ENCODE data around the genes CBARP, CIRBP and RPS15.

DNA sequence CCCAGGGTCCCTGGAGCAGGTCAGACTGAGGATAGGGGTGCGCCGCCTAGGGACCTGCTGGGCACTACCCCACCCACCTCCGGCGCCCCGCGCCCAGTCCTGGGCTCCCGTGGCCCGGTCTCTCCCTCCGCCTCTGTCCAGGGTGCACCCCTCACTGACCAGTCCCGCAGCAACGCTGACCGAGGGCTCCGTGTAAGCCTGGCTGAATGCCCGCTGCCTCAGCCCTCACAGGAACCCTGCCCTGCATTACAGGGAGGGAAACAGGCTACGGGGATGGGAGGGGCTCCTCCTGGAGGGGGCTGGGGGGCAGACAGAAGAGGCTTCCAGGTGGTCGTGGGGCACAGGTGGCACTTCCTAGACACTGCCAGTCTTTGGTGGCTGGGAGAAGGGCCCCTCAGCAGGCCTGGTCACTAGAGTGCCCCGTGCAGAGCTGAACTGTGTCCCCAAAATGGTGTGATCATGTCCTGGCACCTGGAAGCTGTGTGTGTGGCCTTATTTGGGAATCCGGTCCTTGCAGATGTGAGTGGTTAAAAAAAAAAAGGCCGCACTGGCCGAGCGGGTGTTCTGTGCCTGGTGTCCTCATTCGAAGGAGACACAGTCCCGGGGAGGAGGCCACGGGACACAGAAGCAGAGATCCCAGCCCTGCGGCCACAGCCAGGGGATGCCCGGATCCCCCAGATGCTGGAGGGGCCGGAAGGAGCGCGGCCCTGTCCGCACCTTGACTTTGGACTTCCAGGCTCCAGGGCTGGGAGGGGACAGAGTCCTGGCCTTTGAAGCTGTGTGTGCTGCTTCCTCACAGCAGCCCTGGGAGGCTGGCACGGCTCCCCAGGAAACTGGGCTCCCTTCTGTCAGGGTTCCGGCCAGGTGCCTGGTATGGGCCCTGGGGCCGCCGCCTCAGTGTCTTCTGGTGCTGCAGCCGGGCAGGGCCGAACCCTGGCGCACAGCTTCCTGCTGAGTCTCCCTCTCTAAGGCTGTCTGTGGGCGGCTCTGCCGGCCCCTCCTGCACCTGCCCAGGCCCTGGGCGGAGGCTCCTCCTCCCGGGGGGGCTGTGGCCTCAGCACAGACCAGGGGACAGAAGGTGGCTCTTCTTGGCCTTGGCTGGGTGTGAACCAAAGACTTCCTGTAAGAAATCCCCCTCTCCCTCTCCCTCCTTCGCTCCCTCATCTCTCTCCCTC lies 32.1 kb downstream of the GPX4 start:
- PRO-cap = bidirectional peak, plus-strand start at position 900 of the sequence, minus-strand start at position 950 of the sequence

- PRO-cap = no peak
These were observed 27.2 kb downstream of the SBNO2 start for GRCh38 chr19:1146874-1147262.

DNA sequence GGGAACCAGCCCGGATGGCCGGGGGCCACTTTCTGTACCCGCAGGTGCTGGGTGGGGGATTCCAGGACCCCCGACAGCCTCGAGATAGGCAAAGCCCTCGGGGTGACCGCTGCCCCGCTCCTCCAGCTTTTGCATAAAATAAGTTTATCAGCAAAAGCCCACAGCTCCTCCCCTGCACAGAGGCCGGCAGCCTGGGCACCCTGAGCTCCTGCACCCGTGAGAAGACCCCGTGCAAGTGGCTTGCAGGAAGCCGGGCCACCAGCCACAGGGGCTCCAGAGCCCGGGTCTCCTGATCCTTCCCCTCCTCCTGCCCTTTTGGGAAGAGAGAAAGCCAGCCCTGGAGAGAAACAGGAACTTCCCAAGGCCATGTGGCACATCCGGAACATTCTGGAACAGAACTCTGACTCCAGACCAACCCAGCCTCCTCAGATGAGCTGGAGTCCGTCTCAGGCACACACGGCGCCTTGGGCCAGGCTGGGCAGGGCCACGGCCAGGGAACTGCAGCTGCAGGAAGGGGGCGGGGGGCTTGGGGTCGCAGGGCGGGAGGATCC lies 23.2 kb downstream of the SBNO2 start:
- PRO-cap = no peak

GRCh38 chr19:1173428-1174051 lies 528 bp downstream of the SBNO2 start:
- PRO-cap = unidirectional peak, plus-strand start at chr19:1173856

- PRO-cap = bidirectional peak, plus-strand start at chr19:1214053, minus-strand start at chr19:1213865
These were observed 8.4 kb downstream of the STK11 start for GRCh38 chr19:1213688-1214685.

GRCh38 chr19:1223582-1224089 lies 14.2 kb downstream of the CBARP start:
- PRO-cap = no peak

DNA sequence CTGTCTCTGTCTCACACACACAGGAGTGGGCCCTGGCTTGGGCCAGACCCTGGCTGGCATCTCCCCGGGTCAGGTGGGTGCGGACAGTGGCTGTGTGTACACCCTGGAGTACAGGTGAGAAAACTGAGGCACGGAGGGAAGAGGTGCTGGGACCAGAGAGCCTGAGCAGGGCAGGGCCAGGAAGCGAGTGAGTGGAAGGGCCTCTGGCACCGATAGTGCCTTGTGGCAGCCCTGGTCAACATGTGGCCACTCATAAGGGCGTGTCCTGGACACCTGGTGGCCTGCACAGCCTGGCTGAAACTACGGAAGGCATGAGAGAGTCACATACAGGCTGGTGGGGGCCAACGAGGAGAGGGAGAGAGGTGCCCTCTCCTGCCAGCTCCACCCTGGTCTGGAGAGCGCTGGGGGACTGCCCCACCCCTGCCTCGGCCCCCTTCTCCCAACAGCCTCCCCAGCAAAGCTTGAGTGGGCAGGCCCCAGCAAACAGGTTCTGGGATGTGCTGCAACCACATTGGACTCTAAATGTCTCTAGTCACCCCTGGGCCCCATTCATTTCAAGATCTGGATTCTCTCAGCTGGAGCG lies 6.0 kb downstream of the CBARP start:
- PRO-cap = unidirectional peak, minus-strand start at position 189 of the sequence; unidirectional peak, minus-strand start at position 217 of the sequence

GRCh38 chr19:1237688-1238503 lies at the start of gene CBARP:
TSS of gene CBARP (minus strand) at chr19:1238005.
- PRO-cap = no peak

DNA sequence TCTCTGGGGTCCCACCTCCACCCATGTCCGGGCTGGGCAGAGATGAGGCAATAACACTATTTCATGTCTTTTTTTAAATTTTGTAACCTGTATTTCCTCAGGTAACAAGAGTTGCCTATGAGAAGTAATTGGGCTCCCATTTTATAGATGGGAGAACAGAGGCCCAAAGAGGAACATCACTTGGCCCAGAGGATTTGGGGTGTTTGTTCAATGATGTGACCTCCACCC lies 9.3 kb upstream of the CIRBP start:
- PRO-cap = no peak

GRCh38 chr19:1265132-1265693 lies 3.9 kb upstream of the CIRBP start:
- PRO-cap = bidirectional peak, plus-strand start at chr19:1265640, minus-strand start at chr19:1265465

- PRO-cap = bidirectional peak, plus-strand start at chr19:1269351, minus-strand start at chr19:1269668
These were observed at the start of gene CIRBP for GRCh38 chr19:1269284-1269474. TSS of gene CIRBP (plus strand) at chr19:1269332.

DNA sequence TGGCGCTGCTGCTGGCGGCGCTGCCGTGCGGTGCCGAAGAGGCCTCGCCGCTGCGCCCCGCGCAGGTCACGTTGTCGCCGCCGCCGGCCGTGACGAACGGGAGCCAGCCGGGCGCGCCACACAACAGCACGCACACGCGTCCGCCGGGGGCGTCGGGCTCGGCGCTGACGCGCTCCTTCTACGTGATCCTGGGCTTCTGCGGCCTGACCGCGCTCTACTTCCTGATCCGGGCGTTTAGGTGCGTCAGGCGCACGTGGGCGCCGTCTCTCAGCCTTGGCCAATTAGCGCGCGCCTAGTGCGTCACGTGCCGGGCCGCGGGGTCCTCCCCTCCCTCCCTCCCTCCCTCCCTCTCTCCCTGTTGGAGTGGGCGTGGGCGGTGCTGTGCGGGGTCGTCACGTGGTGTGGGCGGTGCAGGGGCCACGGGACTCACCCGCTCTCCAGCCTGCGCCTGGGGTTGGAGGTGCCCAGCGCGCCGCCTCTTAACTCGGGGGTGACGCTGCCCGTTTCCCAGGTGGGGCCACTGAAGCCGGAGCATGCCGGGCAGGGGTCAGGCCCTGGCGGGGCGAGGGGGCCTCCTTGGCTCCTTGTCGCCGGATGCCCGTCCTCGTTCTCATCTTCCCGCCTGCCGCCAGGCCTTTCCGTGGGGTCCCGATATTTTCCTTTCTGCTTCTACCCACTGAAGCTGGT lies 406 bp downstream of the FAM174C start:
- PRO-cap = bidirectional peak, plus-strand start at position 440 of the sequence, minus-strand start at position 190 of the sequence

DNA sequence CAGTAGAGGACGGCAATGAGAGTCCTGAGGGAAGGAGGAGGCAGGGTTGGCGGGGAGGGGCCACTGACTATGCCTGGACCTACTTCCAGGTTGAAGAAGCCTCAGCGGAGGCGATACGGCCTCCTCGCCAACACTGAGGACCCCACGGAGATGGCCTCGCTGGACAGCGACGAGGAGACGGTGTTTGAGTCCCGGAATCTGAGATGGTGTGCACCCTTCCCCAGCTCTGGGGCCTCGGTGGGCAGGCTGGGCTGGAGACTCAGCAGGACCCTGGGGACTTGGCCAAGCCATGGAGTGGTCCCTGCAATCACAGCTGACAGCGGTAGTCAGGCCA lies 1.7 kb downstream of the FAM174C start:
- PRO-cap = no peak

DNA sequence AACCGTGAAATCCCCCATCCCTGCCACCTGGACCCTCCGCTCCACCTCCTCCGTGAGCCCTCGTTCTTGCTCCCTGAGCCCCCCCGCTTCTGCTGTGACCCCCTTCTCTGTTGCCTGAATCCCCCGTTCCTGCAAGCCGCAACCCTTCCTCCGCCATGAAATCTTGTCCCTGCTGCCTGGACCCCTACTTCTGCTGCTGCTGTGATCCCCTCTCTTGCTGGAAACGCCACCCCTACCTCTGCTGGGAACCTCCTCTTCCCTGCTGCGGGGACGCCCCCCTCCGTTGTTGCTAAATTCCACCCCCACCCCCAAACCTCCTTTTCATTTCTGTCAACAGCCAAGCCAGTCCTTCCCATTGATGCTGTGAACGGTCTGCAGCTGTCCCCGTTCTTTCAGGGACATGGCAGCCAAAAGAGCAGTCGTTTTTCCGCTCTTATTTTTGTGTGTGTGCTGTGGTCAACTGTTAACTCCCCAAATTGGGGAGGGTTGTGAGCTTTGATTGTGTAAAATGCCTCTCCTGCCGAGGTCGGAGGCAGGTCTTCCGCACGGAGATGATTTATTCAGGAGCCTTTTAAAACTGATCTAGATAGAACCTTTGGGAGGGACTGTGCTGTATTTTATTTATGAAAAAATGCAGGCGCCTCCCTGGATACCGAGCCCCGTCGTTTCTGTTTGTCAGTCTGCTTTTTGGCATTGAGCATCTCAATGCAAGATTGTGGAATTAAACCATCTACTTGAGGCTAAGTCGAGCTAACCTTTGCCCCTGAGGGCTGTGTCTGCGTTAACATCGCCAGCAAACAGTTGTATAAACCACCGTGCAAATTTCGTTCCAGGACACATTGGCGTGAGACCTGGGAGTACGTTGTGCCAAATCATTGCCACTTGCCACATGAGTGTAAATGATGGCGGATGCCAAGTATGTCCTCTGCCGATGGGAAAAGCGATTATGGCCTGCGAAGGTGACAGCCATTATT lies 1.0 kb downstream of the PWWP3A start:
- PRO-cap = no peak

- PRO-cap = no peak
These were observed 12.1 kb downstream of the DAZAP1 start for GRCh38 chr19:1419447-1419943.

GRCh38 chr19:1422469-1423348 lies 15.3 kb downstream of the DAZAP1 start:
- PRO-cap = no peak

DNA sequence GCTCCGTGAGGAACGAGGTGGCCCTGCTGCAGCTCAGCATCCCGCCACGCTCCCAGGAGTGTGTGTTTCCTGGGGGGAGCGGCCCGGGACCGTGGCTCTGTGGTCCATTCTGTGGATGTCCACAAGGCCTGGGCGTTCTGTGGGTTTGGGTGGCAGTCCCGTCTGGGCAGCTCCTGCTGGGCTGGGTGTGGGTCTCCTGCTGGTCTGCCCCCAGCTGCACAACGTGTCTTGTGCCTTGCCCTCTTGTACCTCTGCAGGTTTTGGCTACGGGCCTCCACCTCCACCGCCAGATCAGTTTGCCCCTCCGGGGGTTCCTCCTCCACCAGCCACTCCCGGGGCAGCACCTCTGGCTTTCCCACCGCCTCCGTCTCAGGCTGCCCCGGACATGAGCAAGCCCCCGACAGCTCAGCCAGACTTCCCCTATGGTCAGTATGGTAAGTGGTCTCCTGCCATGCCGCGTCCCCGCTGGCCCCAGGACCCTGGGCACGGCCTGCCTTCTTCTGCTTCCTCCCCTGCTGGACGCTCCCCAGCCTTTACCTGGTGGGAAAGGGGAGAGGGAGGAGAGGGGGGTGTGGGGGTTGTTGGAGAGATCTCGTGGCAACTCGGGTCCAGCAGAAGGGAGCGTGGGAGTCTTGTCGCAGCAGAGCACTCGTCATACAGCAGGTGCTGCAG lies 5.8 kb upstream of the RPS15 start:
- PRO-cap = no peak

- PRO-cap = no peak
These were observed 3.1 kb upstream of the RPS15 start for GRCh38 chr19:1434670-1435924.

- PRO-cap = bidirectional peak, plus-strand start at chr19:1438405, minus-strand start at chr19:1438080
These were observed at the start of gene RPS15 for GRCh38 chr19:1438318-1439351. TSS of gene RPS15 (plus strand) at chr19:1438396.

DNA sequence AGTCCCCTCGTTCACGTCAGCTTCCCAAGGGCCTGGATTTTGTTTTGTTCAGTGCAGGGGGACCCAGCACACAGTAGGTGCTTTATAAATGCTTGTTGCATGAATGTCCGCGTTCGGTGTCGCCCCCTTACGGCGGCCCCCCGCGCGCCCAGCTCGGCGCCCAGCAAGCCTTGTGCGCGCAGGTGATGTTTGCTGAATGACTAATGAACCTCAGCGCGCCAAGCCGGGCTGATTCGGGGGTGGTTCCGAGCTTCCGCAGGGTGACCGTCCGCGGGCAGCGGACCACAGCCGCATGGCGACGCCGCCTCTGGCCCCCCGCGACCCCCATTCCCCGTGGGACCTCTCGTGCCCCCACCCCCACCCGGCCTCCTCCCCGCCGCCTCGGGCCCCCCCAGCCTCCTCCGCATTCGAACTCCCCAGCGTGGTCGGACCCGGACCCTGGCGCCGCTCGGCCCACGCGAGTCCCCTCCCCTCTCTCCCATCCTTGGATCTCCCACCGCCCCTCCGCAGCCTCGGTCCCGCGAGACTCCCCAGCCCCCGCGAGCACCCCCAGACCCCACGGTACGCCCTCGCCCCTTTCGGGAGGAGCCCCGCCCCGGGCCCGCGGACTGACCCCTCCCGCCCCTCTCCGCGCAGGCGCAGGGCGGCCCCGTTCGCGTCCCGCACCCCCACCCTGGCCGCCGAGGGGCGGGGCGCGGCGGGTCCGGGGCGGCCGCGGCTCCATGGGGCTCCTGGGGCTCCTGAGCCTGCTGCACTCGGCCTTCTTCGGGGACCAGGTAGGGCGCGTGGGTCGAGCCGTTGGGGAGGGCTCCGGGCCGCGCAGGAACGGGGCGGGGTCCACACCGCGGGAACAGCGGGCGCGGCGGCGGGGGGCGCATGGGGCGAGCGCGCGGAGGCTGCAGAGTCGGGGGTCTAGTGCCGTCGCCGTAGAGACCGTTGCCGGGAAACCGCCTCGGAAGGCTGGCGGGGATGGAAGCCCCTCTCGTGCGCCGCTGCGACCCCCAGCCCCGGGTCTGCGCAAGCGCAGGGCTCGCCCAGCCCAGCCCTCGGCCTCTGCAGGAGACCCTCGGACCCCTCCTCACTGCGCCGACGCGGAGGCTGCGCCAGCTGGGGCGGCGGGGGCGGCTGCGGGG lies 4.0 kb upstream of the APC2 start:
- PRO-cap = no peak